ENCODE measurements around the gene MAB21L2.

DNA sequence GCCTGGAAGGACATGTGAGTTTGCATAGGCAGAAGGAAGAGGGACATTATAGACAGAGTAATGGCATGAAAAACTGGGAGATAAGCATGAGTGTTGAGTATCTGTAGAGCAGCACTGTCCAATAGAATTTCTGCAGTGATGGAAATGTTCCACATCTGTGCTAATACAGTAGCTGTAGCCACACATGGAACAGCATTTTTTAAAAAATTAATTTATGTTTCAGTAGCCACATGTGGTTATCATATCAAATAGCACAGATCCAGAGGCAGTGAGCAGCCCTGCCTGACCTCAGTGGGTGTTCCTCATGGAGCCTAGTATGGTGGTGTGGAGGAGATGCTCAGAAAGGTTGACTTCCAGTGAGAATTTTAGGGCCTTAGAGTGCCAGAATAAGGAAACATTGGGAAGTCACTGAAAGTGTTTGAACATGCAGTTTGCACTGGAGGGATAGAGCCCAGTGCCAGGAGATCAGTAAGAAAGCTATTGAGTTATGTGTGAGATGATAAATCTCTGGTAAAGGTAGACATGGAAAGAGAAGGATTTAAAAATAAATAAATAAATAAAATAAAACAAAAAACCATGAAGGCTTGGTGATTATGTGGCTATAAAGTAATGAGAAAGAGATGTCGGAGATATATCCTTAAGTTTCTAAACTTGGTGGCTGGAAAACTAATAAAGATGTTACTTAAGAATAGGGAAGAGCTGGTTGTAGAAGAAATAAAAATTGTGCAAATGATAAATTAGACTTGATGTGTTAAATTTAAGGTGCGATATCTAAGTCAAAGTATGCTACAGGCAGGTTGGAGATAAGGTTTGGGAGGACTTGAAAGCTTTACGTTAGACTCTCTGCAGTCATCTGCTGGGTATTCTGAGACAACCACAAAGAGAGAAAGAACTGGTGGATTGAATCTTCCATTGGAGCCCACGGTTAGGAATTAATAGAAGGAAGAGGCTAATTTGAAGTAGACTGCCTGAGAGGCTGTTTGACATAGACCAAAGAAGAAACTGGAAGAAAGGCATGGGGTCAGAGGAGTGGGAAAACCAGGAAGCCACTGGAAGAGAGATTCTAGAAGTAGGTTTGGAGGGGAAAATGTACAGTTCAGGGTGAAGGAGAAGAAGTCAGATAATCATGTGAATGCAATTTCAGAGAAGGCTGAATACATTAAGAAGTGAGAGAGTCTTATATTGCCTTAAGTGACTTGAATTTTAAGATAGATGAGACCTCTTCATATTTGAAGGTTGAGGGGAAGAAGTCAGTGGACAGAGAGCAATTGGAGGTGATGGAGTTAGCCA, 7.7 kb downstream of the SMAD1 start:
- RRBS = no CpG with 5 or more reads among the region's 4 CpGs

- RRBS = no CpG with 5 or more reads among the region's 4 CpGs
Measured at GRCh38 chr4:145646345-145647177, 27.4 kb downstream of the MMAA start.

DNA sequence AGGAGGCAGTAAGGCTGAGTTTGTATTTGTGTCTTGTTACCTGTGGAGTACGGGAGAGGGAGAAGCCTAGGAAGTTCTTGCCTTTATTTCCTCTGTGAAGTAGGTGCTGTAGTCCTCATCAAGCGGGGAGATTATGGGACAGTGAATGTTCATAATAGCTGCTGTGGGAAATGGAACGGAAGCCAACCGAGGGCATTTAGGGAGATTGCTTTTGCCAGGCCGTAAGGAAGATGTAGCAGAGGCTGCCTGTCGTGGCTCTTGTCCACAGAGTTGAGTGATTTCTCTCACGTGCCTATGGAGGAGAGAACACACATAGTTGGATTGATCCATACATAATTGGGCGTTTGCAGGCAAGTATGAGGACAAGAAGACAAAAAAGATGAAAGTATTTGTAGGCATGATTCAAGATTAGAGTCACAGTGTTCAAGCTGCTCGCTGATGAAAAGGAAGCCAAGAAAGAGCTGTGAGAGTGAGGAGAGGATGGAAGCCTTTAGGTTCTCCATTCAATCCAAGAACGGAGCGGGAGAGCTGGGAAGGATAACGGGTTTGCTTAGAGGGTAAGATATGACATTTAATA, 29.5 kb upstream of the C4orf51 start:
- RRBS = no CpG with 5 or more reads among the region's 12 CpGs

GRCh38 chr4:145709525-145709939, 29.6 kb downstream of the C4orf51 start:
- RRBS = no CpG with 5 or more reads among the region's 2 CpGs

- RRBS = no CpG with 5 or more reads among the region's 10 CpGs
Measured at GRCh38 chr4:145919965-145920603, 18.5 kb downstream of the ZNF827 start.

DNA sequence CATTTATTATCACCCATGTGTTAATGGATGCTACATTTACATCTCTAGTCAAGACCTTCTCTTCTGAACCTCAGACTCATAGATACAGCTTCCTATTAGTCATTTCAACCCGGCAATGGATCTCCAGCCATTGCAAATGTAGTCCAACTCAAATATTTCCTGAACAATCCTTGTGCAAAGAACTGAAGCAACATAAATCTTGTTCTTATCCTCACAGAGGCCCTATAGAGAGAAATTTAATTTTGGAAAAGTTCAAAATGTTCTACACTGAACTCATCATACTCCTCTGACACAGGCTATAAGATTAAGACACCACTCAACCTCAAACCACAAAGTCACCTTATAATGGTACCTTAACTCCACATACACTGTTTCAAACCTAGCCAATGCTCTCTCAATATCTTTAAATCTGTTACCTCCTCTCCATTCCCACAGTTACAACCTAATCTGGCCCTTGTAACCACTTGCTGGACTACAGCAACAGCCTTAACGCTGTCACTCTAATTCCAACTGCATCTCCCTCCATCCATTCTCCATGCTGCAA, 3.1 kb downstream of the PRMT9 start:
- RRBS = no CpG with 5 or more reads among the region's 2 CpGs

- RRBS = no CpG with 5 or more reads among the region's 4 CpGs
Measured at GRCh38 chr4:147879107-147879509, 147.2 kb downstream of the ARHGAP10 start.

GRCh38 chr4:148015312-148016096, 283.6 kb downstream of the ARHGAP10 start:
- RRBS = no CpG with 5 or more reads among the region's 9 CpGs

DNA sequence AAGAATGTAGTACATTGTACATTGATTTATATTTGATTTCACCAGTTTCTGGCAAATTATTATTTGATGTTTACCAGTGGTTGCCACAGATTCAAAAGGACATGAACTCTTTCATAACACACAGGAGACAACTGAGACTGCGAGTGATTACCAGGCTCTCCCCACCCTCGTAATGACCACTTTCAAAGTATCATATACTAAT, 158.5 kb downstream of the NR3C2 start:
- RRBS = no CpG with 5 or more reads among the region's 2 CpGs

DNA sequence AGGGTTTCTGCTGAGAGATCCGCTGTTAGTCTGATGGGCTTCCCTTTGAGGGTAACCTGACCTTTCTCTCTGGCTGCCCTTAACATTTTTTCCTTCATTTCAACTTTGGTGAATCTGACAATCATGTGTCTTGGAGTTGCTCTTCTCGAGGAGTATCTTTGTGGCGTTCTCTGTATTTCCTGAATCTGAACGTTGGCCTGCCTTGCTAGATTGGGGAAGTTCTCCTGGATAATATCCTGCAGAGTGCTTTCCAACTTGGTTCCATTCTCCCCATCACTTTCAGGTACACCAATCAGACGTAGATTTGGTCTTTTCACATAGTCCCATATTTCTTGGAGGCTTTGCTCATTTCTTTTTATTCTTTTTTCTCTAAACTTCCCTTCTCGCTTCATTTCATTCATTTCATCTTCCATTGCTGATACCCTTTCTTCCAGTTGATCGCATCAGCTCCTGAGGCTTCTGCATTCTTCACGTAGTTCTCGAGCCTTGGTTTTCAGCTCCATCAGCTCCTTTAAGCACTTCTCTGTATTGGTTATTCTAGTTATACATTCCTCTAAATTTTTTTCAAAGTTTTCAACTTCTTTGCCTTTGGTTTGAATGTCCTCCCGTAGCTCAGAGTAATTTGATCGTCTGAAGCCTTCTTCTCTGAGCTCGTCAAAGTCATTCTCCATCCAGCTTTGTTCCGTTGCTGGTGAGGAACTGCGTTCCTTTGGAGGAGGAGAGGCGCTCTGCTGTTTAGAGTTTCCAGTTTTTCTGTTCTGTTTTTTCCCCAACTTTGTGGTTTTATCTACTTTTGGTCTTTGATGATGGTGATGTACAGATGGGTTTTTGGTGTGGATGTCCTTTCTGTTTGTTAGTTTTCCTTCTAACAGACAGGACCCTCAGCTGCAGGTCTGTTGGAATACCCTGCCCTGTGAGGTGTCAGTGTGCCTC, 119.7 kb downstream of the NR3C2 start:
- RRBS = no CpG with 5 or more reads among the region's 15 CpGs

GRCh38 chr4:148442579-148443615, 683 bp upstream of the NR3C2 start:
- RRBS = no CpG with 5 or more reads among the region's 52 CpGs

GRCh38 chr4:149280012-149280312, 535.7 kb downstream of the IQCM start:
- RRBS = no CpG with 5 or more reads among the region's 3 CpGs

- RRBS = 2% methylated on average over 42 of the region's 72 CpGs
Measured at GRCh38 chr4:150078522-150079109, 371 bp downstream of the DCLK2 start.

GRCh38 chr4:150391091-150391441, 190.9 kb upstream of the MAB21L2 start:
- RRBS = no CpG with 5 or more reads among the region's 2 CpGs

DNA sequence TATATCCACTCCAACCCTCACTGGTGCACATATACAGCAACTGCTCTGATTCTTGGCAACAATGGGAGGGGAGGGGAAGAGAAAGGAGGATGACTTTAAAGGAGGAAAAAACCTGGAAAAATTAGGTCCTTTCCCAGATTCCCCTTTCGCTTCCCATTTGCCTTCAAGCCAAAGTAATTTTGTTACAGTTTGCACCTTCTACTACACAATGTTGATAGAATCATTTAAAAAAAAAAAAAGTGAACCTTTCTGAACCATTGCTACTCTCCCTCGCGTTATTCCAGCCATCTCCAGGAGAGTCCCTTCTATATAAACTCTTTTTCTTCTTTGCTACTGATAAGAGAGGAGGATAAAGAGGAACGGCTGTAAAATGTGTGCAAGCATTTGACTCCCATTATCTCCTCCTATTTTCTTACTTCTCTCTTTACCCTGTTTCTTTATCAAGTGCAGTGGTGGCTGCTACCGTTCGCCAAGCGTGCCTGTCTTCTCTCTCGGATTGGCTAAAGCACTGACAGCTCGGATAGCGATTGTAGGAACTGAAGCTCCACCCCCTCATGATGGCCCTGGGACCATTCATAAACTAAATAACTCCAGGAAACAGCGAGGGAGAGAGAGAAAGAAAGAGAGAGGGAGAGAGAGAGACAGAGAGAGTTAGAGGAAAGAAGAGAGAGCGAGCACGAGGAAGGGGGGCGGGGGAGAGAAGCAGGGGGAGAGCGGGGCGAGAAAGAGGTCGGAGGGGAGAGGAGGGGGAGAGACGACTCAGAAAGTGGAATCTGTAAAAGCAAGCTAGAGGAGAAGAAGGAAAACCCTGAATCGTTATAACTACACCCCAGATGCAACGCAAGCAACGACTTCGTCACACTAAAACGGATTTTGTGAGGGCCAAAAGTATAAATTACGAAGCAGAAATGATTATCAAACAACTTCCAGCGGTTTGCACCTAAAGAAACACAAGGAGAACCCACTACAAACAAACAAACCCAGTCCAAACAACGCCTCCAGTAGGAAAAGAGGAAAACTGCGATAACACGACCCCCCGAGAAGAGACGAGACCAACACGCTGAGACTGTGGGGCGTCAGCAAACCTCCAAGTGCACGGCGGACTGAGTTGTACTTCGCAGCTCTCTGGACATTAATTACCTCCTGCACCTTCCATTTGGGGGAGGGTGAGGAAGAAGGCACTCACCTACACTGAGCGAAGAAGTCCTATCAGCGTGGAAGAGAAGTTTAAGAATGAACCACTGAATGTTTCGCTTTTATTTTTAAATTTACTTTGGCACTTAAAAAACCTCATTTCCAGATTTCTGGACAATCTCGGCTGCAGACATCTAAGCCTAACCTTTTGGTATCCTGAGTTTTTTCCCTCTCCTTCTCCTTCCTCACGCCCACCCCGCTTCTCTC, at the start of gene MAB21L2:
MAB21L2 (plus strand) TSS at position 832 of the 1,401 bp plus-strand sequence.
- RRBS = no CpG with 5 or more reads among the region's 41 CpGs

- RRBS = under 1% methylated on average over 8 of the region's 29 CpGs
Measured at GRCh38 chr4:150583768-150584591, 2.0 kb downstream of the MAB21L2 start.

GRCh38 chr4:150995996-150996219, 19.2 kb downstream of the LRBA start:
- RRBS = no CpG with 5 or more reads among the region's 2 CpGs

- RRBS = no CpG with 5 or more reads among the region's 2 CpGs
Measured at GRCh38 chr4:151167949-151168350, 68.5 kb downstream of the RPS3A start.

DNA sequence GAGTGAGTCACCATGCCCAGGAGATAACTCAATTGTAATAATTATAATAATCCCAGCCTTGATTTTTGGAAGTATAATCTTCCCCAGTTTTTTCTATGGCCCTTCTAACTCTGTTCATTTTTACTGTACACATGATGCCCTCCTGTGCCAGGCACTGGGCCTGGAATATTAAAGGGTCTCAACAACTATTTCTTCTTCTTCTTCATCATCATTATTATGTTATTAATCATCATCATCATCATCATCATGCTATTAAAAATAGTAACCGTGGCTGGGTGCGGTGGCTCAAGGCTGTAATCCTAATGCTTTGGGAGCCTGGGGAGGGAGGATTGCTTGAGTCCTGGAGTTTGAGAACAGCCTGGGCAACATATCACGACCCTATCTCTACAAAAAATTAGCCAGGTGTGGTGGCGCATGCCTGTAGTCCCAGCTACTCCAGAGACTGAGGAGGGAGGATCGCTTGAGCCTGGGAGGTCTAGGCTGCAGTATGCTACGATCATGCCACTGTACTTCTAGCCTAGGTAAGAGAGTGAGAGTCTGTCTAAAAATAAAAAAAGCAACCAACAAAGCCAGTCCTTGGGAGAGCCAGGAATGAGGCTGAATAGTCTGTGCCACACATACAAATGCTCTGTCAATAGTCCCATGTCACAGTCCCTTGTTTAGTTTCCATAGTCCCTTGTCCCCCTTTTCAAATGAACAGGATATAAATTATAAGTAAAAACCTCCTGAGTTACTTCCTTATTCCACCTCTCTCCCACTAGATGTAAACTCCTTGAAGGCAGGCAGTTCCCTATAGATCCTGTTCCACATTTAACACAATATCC, 19.4 kb upstream of the PRSS48 start:
- RRBS = no CpG with 5 or more reads among the region's 6 CpGs

- RRBS = no CpG with 5 or more reads among the region's 3 CpGs
Measured at GRCh38 chr4:151260230-151260873, 16.6 kb upstream of the PRSS48 start.